ENCODE results near the genes CDH1 and UTP4.

DNA sequence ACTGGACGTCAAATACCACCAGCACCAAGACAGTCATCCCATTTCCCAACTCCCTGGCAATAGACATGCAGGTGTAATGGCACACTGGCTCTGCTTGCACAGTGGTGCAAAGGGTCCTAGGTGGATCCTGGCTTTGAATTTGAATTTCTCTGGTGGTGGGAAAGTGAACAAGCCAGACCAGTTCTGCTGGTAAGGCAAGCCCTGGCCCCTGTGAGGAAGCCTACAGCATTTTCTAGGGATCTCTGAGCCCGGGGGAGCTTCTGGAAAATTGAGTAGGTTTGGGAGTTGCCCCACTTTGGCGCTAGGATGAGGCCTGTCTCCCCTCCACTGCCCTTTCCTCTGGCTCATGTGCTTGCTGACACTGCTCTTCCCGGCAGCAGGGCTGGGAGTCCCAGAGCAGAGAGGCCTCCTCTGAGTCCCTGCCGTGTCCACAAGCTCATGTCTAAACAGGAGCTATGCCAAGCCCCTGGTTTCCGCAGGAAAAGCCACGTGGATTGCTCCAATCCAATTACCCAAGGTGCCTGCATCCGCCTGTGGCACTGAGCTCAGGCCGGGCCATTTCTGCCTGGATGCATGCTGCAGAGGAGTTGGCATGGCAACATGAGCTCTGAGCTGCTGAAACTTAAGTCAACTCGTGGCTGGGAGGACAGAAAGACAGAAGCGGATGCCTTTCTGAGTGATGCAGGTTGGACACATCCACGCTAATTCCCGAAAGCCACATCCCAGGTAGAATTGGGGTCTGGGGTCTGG lies 67.1 kb downstream of the PRMT7 start:
- PRO-cap, result no peak
- RRBS, result no CpG with 5 or more reads among the region's 13 CpGs

DNA sequence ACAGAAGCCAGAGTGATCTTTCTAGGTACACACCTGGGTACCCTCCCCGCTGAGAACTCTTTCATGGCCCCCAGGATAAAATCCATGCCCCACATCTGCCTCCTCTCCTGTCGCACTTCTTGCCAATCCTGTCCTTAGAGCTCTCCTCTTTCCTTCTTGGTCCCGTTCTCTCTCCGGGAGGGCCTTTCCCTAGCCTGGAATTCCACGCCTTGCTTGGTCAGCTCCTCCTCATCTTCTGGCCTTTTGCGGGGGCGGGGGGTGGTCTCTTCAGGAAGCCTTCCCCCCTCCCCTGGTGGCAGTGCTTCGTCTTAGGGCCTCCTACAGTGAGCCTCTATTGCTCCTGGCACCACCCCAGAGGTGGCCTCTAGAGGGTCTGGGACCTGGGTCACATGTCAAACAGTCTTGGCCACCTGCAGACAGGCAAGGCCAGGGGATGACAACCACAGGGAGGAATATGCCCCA lies 50.8 kb downstream of the SMPD3 start:
- PRO-cap, result no peak
- RRBS, result no CpG with 5 or more reads among the region's 8 CpGs

DNA sequence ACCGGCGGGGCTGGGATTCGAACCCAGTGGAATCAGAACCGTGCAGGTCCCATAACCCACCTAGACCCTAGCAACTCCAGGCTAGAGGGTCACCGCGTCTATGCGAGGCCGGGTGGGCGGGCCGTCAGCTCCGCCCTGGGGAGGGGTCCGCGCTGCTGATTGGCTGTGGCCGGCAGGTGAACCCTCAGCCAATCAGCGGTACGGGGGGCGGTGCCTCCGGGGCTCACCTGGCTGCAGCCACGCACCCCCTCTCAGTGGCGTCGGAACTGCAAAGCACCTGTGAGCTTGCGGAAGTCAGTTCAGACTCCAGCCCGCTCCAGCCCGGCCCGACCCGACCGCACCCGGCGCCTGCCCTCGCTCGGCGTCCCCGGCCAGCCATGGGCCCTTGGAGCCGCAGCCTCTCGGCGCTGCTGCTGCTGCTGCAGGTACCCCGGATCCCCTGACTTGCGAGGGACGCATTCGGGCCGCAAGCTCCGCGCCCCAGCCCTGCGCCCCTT lies at the start of gene CDH1:
Gene CDH1 (plus strand): TSS at position 254 of the 497 bp plus-strand sequence.
- PRO-cap, result unidirectional peak, plus-strand start at position 254 of the sequence
- RRBS, result 1% methylated on average over 12 of the region's 44 CpGs

- PRO-cap, result no peak
- RRBS, result no CpG with 5 or more reads among the region's 8 CpGs
Observed at GRCh38 chr16:68742351-68742625, 5.2 kb downstream of the CDH1 start.

- PRO-cap, result no peak
- RRBS, result no CpG with 5 or more reads among the region's 13 CpGs
Observed at GRCh38 chr16:68819094-68819610, 24.2 kb upstream of the TANGO6 start.

GRCh38 chr16:68972601-68973272 lies 129.4 kb downstream of the TANGO6 start:
- PRO-cap, result no peak
- RRBS, result no CpG with 5 or more reads among the region's 4 CpGs

DNA sequence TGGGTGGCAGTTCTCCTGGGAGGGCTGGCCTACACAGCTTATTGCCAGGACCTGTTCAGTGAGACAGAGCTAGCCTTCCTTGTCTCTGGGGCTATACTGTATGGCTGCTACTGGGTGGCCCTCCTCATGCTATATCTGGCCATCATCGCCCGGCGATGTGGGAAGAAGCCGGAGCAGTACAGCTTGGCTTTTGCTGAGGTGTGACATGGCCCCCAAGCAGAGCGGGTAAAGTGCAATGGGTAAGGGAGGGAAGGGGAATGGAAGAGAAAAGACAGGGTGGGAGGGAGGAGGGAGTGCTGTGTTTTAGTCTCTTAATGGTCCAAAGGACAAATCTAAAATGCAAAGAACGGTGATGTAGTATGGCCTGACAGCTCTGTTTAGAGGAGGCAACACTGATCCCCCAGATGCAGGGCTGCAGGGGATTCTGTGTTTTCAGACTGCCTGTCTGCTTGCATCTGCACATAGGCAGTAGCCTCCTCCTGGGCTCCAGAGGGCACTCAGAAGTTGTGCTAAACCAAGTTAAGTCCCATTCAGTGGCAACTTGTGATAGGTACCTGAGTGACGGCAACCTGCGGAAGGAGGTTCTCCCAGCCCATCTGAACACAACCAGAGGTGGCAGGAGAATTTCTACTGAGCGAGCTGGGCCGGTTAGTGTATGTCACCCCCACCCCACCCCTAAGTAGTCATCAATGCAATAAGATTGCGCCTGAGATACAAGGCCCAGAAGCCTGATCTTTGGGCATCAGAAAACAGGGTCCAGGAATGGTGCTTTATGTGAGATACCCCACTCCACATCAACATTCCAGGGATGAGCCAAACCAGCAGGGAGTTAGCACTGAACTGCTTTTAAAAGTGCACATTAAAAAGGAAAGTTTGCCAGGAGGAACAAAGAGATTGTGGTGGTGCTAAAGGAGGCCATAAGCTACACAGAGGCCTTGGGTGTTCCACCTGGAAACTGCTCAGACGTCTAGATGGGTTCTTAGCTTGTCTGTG lies 9.9 kb downstream of the HAS3 start:
- PRO-cap, result no peak
- RRBS, result no CpG with 5 or more reads among the region's 12 CpGs

DNA sequence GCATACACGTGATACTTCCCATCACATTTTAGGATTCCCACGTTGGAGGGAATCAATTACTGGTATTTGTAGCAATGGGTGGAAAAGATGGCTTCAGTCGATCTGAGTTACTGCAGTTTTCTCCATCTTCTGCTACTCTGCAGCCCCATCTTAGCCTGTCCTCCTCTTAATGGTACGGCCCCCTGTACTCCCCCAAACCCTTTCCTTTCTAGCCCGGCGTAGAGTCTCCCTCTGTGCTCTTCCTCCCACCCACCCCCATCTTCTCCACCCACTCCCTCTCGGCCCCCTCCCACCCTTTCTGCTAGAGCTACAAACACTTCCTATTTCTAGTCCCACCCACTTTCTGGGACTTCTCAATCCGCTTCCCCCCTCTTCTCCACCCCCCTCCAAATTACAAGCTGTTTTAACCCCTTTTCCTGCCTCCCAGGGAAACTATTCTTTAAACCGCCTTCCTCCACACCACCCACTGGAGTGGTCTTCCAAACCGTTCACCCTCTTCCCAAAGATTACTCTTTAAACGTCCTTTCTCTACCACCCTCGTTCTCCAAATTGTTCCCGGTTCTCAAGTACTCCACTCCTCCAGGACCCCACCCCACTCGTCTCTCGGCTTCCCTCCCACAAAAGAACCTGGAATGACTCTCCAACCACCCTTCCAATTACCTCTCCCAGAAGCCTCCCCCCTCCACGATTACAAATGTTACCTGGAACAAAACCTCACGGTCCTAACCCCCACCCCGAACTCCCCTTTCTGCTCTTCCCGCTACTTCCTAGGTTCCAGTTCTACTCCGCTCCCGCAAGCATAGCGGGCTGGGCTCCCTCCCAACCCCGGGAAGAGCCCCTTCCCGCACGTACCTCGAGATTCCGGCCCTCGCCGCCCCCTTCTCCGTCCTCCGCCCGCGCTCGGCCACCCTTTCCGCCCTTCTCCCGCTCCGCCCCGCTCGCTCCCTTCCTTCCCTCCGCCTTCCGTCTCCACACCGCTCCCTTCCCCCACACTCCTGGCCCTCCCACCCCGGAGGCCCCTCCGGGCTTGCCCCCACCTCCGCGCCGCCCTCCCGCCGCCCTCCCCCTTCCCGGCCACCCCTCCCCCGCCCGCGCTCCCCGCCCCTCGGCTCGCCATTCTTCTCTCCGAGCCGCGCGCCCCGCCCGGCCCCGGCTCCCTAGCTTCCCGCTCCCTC lies 764 bp downstream of the CHTF8 start:
- PRO-cap, result bidirectional peak, plus-strand start at position 1,116 of the sequence, minus-strand start at position 923 of the sequence
- RRBS, result 3% methylated on average over 22 of the region's 64 CpGs

DNA sequence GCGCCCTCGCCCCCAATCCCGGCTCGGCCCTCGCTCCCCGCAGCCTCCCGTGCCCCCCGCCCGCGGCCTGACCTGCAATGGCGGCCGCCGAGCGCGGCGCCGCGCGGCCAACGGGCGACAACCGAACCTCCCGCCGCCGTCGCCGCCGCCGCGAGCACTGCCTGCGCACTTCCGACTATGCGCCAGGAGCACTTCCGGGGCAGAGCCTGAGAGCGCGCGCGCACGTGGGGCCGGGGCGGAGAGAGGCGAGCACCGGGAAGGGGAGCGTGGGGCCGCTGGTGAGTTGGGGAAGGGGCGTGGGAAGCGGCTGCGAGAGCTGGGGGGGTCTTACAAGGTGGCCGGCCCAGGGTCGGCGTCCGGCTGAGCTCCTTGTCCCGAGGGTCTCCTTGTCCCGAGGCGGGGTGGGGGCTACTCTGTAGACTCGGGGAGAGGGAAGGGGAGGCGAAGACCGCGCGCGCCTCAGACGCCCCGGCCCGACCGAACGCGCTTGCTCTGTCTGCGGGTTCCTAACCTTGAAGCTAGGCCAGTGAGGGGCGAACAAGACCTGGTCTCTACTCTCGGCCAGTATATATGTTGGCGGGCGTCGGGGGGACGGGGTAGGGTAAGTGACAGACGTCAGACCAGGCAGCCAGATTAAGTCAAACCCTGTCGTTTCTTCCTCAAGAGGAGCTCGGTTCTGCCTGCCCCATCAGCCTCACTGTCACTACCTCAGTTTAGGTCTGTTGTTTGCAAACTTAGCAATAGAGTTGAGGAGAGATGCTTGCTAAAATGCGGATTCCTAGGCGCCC lies at the start of gene UTP4:
Gene UTP4 (plus strand): TSS at position 238 of the 788 bp plus-strand sequence.
- PRO-cap, result bidirectional peak, plus-strand start at position 236 of the sequence, minus-strand start at position 159 of the sequence; bidirectional peak, plus-strand start at position 462 of the sequence, minus-strand start at position 483 of the sequence
- RRBS, result 2% methylated on average over 15 of the region's 79 CpGs

DNA sequence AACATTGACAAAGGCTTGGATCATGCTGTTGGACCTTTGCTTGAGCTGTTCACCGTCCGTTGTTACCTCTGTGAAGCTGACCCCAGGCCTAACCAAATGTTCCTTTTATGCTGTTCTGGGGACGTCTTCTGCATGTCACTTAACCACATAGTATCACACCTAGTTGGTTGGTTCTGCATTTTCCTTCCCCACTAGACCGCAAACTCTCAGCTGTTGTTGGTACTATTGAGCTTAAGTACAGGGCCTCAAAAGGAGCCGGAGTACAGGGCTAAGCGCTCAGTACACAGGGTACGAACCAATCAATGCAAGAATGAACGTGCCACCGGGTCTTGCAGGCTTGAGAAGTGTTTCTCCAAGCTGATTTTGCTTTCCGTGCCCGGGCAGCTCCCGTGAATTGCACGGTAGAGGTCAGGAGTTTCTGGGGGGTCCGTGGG lies 439 bp upstream of the SNTB2 start:
- PRO-cap, result no peak
- RRBS, result 5% methylated on average over 5 of the region's 14 CpGs

DNA sequence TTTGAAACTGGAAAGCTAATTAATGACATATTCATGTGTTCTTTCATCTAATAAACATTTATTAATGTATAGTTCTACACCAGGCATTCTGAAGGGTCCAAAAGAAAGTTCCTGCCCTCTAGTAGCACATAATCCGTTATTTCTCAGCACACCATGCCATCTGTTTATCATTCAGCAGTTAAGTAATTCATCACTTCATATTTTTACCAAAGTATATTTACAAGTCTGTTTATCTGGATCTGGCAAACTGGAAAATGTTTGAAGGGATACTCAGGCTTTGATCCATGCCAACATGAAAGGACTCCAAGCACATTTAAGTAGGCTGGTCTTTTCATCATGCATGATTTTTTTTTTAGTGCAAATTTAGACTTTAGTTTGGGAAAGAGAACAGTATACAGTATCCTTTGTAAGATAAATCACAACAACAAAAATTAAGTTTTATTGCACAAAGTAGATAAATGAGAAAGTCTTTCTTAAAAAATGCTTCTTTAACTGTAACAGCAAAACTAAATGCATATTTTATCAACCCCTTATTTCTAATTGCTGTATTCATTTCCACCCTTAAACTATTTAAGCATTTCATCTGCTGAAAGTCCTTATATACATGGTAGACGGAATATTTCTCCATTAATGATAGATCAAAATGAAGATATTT lies 4.0 kb upstream of the VPS4A start:
- PRO-cap, result no peak
- RRBS, result no CpG with 5 or more reads among the region's 2 CpGs

DNA sequence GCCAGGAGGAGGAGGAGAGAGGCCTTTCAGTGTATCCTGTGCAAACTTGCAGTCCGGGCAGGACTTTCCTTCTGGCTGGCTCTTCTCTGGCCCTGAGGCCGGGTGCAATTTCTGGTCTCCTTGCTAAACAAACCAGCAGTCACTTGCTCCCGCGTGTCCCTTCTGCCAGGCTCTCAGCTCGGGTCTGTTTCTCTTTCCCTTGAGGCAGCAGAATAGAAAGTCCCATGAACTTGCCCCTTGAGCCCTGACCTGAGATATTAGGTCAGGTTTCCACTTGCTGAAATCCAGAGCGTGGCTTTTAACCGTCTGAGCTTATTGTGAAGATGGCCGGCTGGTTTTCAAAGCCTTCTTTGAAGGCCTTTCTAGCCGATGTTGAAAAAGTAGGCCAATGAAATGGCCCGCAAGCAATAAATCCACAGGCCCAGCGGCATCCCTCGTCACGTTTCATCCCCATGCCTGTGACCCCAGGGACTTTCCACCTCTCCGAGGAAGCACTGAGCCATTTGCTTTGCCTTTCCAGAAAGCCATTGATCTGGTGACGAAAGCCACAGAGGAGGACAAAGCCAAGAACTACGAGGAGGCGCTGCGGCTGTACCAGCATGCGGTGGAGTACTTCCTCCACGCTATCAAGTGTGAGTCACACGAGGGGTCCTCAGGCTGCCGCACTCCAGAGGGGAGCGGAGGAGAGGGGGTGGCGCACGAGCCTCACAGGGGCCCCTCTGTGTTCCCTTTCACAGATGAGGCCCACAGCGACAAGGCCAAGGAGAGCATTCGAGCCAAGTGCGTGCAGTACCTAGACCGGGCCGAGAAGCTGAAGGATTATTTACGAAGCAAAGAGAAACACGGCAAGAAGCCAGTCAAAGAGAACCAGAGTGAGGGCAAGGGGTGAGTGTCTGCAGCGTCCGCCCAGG lies 4.6 kb downstream of the VPS4A start:
- PRO-cap, result no peak
- RRBS, result no CpG with 5 or more reads among the region's 34 CpGs

DNA sequence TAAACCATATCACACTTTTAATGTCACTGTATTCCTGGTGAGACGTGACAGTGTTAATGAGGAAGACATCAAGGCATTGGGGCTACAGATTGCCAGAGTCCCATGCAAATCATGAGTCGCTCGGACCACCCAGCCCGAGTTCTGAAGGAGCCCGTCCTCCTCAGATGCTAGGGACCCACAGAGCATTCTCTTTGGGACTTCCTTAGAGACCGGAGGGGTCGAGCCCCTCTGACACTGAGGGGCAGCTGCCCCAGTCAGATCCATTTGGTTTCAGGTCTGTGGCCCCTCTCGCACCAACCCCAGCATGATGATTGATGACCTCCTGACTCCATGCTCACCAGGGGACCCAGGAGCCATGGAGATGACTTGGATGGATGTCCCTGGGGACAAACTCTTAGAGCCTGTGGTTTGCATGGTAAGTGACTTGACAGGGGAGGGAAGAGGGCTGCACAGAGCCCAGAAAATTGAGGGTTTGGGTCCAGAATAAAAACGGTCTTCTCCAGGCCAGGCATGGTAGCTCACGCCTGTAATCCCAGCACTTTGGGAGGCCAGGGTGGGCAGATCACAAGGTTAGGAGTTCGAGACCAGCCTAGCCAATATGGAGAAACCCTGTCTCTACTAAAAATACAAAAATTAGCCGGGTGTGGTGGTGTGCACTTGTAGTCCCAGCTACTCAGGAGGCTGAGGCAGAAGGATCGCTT lies 8.0 kb downstream of the PDF start:
- PRO-cap, result no peak
- RRBS, result no CpG with 5 or more reads among the region's 13 CpGs

DNA sequence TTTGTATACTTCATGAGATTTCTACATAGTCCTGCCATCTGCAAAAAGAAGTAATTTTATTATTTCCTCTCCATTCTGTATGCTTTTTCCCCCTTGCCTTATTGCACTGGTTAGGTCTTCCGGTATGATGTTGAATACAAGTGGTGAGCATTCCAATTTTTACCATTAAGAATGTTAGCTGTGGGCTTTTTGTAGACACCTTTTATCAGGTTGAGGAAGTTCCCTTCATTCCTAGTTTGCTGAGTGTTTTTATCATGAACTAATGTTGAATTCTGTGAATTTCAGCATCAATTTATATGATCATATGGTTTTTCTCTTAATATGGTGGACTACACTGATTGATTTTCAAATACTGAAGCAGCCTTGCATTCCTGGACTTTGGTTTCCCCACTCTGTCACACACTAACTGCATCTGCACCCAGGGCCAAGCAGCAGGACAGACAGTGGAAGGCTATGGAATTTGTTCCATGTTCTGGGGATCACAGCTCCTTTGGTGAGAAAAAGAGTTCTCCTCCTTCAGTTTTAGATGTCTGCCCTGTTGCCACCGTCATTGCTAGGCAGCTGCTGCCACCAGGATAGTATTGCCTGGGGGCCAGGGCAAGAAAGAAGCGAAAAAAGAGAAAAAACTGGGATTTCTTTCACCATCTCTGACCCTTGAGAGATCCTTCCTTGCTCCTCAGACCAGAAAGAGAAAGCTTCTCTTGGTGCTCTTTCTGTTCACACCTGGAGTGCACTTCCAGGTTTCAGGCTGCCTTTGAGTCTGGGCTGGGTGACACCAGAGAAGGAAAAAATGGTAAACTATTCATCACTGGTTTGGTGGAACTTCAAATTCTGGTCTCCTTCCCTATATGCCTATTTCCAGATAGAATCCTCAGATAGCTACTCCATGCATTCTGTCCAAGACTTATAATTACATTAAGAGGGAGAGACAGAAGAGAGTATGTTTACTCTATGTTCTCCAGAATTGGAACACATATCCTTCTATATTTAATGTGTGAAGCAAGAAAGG lies 7.7 kb downstream of the TERF2 start:
- PRO-cap, result no peak
- RRBS, result no CpG with 5 or more reads among the region's 3 CpGs

GRCh38 chr16:69383799-69384866 lies 1.7 kb downstream of the TERF2 start:
- PRO-cap, result no peak
- RRBS, result no CpG with 5 or more reads among the region's 5 CpGs

DNA sequence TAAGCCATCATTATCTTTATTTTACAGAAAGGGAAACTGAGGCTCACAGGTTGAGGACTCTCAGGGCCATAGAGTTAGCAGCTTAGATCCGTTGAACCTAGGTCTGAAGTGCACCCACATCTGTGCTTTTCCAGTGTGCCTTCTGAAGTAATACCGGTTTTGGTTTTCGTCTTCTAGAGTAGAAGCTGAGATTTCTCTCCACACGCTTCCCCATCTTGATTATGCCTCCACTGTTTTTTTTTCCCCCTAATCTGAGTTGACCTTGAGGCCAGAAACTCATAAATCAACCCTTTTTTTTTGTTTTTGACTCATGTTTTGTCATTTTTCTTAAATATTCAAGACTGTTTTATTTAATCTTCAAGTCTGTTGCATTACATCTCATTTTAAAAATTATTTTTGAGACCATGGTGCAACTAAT lies 713 bp downstream of the CYB5B start:
- PRO-cap, result no peak
- RRBS, result no CpG with 5 or more reads among the region's 4 CpGs

DNA sequence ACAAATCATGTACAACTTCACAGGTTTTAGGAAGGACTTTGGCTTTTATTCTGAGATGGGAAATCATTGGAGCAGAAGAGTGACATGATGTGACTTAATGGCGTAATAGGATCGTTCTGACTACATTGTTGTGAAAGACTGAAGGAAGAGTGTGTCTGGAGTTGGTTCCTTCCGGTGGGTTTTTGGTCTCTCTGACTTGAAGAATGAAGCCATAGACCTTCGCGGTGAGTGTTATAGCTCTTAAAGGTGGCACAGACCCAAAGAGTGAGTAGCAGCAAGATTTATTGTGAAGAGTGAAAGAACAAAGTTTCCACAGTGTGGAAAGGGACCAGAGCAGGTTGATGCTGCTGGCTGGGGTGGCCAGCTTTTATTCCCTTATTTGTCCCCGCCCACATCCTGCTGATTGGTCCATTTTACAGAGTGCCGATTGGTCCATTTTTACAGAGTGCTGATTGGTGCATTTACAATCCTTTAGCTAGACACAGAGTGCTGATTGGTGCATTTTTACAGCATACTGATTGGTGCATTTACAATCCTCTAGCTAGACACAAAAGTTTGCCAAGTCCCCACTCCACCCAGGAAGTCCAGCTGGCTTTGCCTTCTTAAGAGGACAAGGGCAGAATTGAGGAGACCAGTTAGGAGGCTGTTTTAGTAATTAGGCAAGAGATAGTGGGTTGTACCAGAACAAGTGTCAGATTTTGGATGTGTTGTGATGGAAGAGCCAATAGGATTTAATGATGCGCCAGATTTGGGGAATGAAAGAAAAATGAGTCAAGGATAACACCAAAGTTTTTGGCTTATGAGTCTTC lies 4.7 kb downstream of the CYB5B start:
- PRO-cap, result no peak
- RRBS, result no CpG with 5 or more reads among the region's 8 CpGs

GRCh38 chr16:69531562-69531875 lies 34.2 kb upstream of the NFAT5 start:
- PRO-cap, result unidirectional peak, plus-strand start at chr16:69531670
- RRBS, result no CpG with 5 or more reads among the region's 6 CpGs

DNA sequence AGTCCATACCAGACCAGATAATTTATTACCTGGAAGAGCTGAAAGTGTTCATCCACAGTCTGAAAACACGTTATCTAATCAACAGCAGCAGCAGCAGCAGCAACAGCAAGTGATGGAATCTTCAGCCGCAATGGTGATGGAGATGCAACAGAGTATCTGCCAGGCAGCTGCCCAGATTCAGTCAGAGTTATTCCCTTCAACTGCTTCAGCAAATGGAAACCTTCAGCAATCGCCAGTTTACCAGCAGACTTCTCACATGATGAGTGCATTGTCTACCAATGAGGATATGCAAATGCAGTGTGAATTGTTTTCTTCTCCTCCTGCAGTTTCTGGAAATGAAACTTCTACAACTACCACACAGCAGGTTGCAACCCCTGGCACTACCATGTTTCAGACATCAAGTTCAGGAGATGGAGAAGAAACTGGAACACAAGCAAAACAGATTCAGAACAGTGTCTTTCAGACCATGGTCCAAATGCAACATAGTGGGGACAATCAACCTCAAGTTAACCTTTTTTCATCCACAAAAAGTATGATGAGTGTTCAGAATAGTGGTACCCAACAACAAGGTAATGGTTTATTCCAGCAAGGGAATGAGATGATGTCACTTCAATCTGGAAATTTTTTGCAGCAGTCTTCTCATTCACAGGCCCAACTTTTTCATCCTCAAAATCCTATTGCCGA lies 33.8 kb downstream of the NQO1 start:
- PRO-cap, result no peak
- RRBS, result no CpG with 5 or more reads among the region's 4 CpGs

GRCh38 chr16:69703023-69704007 lies 23.0 kb downstream of the NQO1 start:
- PRO-cap, result no peak
- RRBS, result no CpG with 5 or more reads among the region's 4 CpGs